Sciatic nerve (tissue), 1 donor: ENCODE measurements around a stretch of chr15.

DNA sequence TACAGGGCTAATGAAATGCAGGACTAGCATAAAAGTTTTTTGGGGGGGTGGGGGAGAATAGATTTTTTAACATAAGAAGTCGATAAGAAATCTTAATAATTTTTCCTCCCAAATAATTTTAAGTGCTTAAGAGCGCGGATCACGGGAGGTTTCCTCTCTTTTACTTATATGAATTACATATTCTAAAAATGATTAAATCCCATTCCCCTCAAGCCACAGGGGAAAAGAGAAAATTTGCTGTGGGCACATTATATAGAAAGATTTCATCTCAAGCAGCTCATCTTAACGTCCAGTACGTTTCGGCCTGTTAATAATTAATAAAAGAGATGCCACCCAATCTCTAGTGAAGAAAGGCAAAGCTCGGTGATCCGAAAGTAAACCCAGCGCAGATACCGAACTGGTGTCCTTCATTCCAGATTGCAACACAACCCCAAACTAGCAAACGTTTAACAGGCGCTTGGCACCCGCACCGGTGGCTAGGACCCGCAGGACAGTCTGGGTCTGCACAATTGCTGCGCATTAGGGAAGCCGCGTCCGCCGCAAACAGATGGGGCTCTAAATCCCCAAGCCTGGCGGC lies 111.8 kb upstream of the ICE2 start:
- PRO-cap = no peak

DNA sequence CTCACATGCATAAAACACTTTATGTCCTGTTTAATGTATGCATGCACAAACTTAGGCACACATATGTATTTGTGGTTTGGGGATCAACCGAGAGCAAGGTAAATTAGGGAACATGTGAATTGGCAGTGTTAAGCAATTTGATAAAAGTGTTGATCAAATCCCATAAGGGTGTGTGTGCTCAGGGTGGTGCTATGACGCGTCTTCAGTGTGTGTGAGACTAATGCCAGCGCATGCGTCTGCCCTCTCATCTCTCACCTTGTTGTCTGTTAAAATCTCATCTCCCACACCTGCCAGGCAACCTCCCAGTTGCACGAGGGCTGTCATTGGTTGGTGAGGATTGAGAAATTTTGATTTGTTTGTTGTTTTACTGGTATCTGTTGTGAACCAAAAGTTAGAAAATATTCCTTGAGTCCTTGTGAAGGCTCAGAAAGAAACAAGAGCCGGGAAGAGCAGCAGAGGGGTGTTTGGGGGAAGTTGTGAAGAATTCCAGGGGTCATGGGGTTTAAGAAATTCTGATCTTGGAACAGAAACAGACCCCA lies 137.2 kb upstream of the ICE2 start:
- PRO-cap = no peak

DNA sequence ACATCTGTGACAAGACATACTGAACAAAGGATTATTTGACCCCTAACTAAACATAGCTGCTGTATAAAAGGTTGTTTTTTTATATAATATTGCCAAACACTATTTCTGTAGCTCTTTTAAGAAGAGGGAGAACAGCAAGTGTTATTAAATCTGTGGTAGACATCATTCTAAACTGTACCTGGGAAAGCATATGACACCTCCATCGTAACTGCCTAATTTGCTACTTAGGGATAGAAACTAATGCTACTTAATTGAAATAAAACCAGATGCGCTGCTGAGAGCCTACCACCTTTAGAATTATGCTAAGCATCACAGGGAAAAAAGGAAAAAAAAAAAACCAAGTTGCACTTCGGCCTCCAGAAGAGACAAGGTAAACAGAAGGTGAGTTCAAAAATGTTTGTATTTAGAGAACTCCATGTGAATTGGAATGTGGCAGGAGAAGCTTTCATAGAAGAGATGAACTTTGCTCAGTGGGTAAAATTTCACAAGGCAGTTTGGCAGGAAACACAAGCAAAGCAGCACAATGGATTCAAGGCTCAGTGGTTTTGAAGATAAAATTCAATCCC lies 256.4 kb upstream of the ICE2 start:
- PRO-cap = no peak

- PRO-cap = no peak
Measured at GRCh38 chr15:60840560-60841520, 361.9 kb upstream of the ICE2 start.

GRCh38 chr15:60917114-60918054 lies 311.7 kb downstream of the RORA start:
- PRO-cap = no peak

GRCh38 chr15:60929726-60930155 lies 299.4 kb downstream of the RORA start:
- PRO-cap = no peak

DNA sequence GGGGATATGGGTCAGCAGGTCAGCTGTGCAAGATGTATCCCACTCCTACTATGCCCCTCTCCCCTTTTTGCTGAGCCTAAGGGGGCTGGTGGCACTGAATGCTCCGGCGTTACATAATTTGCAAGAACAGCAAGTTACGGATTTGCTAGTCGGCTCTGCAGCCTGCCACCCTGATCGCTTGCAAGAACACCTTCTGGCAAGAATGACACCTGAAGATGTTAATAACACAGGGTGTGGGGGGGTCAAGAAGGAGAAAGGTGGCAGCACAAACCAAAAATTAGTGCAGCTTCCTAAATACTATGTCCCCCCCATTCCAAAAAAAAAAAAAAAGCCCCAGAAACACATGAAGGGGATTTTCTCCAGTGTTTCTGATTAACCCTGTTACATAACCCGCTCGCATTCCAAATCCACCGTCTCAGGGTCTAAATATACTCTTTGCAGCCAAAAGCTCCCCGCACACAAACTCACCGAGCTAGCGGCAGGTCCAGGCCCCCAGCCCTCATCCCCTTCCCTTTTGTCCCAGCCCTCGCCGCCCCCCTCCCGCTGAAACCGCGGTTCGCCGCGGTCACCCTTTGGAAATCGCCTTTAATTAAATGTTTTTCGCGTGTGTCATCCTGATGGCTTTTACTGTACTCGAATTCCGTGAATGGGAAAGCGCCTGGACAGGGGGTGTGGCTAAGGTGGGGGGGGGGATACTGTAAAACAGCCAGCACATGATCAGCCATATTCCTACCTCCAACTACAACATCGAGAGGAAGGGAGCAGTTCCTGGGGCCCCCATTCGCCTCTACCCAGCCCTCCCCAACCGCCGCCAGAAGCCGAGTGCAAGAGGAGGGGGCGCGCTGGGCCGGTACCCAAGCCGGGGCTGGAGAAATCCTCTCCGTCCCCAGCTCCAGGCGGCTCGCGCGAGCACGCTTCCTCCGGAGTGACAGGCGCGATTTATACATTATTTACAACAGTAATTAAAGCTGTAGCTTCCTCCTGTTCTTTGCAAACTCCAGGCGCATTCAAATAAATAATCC lies 1.9 kb downstream of the RORA start:
- PRO-cap = no peak

DNA sequence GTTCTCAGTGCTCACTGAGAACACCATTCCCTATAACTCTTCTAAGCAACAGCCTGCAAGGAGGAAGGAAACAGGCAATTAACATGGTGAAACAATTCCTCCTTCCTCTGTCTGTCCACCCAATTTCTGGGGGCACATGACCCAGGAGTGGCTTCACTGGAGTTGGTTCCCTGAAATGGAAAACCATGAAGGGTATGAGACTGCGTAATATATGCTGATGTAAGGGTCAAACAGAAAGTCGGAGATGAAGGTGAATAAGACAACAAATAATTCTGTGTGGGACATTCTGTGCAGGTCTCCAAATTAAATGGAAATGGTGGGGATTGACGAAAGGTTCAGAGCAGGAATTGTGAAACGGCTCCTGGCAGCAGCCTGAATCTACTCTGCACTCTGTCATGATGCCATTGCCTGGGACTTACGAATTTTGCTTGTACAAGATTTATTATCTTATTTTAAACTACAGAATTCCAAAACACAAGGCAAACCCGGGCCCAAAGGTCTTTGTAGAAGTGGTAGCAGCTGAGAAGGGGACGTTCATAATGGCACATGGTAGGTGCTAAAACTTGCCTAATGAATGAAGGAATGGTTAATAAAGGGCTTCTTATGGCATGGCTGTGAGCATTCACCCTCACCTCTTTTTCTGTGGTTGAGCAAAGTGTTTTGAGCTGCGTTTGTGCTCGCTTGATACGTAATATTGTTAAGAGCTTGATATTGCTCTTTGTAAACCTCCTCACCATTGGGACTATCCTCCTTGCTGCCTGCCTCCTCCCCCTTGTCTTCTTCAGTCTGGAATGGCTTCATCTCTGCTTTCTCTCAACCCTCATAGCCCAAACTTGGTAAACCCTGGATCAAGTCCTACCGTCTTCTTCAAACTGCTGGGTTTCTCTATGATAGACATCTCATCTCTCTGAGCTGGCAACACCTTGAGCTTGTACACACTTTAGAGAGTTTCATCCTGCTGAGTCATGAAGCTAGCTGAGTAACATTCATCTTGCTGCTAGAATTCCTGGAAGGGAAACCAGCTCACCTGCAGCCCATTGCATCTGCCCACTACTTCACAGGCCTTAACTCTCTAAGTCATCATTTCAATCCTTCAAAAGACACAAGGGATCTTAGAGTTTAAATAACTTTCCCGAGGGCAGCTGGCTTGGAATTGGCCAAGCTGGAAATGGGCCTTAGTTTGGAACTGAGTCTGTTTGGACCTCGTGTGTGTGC lies 175.1 kb upstream of the RORA start:
- PRO-cap = no peak

GRCh38 chr15:61510197-61510656 lies 281.1 kb upstream of the RORA start:
- PRO-cap = no peak

- PRO-cap = no peak
Measured at GRCh38 chr15:61558085-61558555, 329.0 kb upstream of the RORA start.

DNA sequence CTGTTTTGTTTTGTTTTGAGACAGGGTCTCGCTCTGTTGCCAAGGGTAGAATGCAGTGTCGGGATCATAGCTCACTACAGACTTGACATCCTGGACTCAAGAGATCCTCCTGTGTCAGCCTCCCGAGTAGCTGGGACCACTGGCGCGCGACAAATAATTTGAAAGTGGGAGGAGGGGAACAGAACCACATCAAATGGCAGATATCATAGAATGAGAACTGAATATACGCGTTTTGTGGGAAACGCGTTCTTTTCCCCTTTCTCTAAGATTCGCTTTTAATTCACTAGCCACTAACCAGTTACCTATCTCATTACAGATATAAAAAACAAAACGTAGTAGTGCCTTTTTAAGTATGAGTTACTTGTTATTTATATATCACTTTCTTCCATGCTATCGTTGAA lies 697 bp upstream of the VPS13C start:
- PRO-cap = no peak

DNA sequence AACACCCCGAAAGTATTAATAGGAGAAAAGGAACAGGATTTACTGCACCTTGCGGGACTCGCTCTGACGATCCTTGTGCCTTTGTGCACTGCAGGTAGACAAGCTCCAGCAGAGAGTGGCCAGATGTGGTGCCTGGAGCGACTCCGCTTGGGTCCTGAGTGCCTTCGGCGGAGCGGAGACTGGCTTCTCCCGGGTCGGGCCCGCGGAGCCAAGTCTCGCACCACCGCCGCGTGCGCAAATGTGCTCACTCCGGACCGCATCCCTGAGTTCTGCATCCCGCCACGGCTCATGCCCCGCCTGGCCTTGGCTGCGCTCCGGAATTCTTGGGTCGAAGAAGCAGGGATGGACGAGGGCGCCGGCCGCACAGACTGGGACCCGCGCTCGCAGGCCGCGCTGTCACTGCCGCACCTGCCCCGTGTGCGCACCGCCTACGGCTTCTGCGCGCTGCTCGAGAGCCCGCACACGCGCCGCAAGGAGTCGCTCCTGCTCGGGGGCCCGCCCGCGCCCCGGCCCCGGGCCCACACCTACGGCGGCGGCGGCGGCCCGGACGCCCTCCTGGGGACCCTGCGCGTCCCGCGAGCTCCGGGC lies 808 bp downstream of the C2CD4A start:
- PRO-cap = unidirectional peak, plus-strand start at position 527 of the sequence

- PRO-cap = no peak
Measured at GRCh38 chr15:62288245-62288680, 102.1 kb upstream of the TLN2 start.

DNA sequence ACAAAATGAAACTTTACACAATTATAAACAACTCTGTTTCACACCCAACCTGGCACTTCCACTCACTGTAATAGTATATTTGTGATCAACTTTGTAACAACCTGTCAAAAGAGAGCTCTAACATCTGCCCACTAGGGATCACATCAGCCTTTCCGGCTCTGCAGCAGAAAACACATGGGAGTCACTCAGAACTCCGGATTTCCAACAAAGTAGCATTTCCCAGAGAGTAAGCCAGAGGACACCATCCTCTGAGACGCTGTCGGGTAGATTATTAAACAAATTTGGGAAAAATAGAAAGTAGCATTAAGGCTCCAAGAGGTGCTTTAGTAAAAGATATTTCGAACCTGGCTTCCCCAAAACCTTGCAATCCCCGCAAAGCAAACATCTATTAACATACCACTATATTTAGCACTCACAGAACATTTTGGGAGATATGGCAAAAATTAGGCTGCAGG lies 101.6 kb upstream of the TLN2 start:
- PRO-cap = no peak

- PRO-cap = no peak
Measured at GRCh38 chr15:62474462-62475517, 84.4 kb downstream of the TLN2 start.

GRCh38 chr15:62558998-62559330 lies 168.6 kb downstream of the TLN2 start:
- PRO-cap = no peak

- PRO-cap = no peak
Measured at GRCh38 chr15:62608007-62608507, 217.7 kb downstream of the TLN2 start.

DNA sequence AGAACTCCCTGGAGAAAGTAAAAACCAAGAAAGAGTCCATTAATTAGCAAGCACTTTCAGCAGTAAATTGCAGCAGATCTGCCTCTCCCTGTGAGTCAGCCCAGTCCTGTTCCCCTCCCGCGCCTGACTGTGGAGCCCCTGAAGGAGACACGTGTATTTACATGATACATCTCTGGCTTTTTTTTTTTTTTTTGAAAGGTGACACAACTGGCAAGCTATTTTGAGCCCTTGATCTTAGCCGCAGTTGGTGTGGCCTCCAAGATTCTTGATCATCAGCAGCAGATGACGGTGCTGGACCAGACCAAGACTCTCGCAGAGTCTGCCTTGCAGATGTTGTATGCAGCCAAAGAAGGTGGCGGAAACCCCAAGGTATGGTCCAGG lies 271.8 kb upstream of the TPM1 start:
- PRO-cap = no peak

- PRO-cap = no peak
Measured at GRCh38 chr15:62820429-62820763, 222.2 kb upstream of the TPM1 start.

DNA sequence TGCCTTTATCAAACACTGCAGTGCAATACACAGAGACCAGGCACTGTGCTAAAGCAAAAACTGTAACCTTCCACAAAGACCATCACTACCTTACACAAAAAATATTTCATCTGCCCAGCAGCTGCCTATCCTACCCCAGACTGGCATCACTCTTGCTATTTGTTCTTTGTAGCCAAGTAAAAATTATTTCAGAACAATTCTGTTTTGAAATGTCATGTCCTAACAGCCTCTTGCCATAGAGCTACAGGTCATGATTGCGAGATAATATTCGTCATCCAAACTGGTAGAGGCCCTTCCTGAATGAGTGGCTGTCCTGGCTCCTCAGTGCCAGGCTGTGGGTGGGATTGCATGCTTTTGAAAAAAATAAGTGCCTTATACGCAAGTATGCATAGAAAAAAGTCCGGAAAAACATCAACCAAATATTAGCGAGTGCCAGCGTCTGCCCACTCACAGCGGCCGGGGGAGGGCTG lies 142.2 kb upstream of the TPM1 start:
- PRO-cap = no peak